Aorta (tissue), 1 donor: Measurements from ENCODE around the genes ZBTB7A and LRG1.

- PRO-cap = bidirectional peak, plus-strand start at chr19:4066993, minus-strand start at chr19:4066899; bidirectional peak, plus-strand start at chr19:4067345, minus-strand start at chr19:4067047
Observed at GRCh38 chr19:4066560-4067210, at the start of gene ZBTB7A. Gene ZBTB7A, minus strand, starts transcription at chr19:4066899.

GRCh38 chr19:4078359-4078943, 11.8 kb upstream of the ZBTB7A start:
- PRO-cap = no peak

DNA sequence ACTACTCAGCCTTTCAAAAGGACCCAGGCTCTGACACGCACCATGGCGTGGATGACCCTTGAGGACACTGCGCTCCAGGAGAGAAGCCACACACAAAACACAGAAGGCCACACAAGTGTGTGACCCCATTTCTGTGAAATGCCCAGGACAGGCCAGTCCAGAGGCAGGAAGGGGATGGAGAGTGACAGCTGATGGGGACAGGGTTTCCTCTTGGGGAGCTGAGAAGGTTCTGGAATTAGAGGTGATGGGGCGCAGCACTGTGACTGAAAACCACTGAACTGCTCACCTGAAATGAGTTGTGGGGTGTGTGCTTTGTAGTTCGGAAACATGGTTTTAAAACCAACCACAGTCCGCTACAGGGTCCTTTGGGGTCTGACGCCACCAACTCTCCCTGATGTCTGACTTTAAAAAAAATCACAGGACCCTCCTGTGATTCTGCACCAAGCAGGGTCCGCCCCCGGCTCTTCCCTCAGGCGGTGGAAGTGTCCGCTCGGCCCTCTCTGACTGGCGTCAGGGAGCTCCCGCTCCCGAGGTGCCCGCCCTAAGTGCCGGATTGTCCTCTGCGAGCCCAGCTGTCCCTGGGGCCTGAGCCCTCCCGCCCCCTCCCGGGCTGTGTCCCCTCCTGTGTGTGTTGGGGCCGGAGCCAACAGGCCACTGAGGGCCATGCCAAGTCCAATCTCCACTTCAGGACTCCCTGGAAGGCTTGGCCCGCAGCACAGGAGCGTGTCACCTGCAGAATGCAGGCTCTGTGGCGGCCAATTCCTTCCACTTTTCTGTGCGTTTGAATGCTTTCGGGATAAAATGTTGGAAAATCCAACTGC, 25.6 kb downstream of the MAP2K2 start:
- PRO-cap = no peak

- PRO-cap = no peak
Observed at GRCh38 chr19:4154587-4155252, 1.3 kb downstream of the CREB3L3 start.

- PRO-cap = no peak
Observed at GRCh38 chr19:4268152-4268947, 10.7 kb upstream of the SHD start.

DNA sequence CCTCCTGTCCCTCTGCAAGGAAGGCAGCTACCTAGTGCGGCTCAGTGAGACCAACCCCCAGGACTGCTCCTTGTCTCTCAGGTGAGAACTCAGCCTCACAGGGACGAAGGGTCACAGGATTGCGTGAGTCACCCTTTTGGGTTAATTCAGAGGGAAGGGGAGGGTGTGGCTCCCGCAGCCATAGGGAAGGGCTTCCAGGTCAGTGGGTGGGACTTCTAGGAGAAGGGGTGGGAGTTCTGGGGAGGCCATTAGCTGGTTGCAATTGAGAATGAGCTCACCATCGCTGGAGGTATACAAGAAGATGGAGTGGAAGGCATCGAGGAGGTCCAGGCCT, 9.2 kb downstream of the SHD start:
- PRO-cap = no peak

DNA sequence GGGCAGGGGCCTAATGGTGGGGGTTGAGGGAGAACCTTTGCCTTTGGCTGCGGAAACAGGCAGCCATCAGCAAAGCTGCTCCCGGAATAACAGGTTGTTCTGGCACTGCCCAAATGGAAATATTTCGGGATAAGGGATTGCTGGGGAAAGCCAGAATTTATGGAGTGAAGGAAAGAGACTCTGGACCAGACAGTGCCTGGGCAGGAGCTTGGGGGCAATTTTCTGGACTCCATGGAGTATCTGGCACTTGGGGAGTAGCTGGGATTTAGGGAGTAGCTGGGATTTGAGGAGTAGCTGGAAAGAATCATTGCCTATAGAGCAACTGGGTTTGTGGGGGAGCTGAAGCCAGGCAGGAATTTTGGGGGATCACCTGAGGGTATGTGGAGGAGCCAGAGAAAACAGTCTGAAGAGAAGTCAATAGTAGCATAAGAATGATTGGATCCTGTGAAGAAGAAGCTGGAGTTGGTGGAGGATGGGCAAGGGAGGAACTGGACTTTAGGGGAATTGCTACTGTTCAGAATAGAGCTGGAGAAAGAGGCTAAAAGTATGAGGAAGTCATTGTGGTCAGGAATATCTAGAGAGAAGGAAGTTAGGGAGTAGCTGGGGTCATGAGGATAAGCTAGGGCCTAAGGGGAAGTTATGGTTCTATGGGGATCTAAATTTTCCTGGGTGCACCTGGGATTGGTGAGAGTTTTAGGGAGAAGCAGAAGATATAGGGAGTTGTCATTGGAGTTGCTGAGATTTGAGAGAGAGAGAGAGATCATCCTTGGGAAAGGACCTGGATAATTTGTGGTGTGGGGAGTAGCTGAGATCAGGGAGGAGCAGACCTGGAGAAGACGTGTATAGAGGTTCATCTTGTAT, 14.8 kb downstream of the FSD1 start:
- PRO-cap = no peak

DNA sequence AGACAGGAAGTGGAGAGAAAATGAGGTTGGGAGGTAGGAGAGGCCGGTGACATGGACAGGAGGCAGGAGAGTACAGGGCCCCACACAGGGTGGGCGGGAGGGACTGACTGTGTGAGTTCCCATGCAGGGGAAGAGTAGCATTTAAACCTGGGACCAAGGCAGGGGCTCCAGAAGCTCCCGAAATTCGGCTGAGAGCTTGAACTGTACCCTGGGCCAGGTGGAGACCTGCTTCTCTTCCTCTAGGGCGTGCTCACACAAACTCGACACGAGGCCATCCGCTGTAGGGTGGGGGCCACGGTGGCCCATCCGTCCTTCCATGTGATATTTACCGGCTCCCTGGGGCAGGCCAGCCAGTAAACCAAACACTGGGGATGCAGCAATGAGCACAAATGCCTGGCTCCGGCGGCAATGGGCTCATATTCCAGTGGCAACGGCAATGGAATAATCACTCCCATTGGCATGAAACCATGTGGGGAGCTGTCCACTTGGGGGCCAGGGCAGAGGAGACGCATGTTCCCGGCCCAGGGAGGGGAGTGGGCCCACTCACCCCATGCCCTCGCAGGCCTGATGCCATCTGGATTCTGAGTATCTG, 10.9 kb downstream of the SH3GL1 start:
- PRO-cap = no peak

DNA sequence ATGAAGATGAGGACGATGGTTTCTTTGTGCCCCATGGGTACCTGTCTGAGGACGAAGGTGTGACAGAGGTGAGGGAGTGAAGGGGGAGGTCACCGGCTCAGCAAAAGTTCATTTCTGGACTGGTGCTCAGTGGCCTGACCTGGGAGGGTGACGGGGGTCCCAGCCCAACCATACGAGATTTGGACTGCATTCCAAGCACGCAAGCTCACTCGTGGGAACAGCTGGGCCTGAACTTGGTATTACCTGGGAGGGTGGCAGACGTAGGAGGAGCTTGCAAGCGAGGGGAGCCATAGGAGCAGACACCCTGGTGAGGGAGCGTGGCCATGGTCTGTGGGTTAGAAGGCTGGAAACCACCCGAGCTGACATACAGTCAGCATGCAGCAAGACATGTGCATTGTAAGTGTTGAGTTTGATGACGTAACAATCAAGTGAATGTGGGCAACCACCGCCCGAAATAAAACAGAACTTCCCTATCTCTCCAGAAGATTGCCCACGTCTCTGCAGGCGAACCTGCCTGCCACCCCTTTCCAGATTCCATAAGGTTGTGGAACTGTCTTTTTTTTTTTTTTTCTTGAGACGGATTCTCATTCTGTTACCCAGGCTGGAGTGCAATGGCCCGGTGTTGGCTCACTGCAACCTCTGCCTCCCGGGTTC, 26.9 kb downstream of the UBXN6 start:
- PRO-cap = no peak

GRCh38 chr19:4531467-4531979, 3.5 kb downstream of the PLIN5 start:
- PRO-cap = no peak

DNA sequence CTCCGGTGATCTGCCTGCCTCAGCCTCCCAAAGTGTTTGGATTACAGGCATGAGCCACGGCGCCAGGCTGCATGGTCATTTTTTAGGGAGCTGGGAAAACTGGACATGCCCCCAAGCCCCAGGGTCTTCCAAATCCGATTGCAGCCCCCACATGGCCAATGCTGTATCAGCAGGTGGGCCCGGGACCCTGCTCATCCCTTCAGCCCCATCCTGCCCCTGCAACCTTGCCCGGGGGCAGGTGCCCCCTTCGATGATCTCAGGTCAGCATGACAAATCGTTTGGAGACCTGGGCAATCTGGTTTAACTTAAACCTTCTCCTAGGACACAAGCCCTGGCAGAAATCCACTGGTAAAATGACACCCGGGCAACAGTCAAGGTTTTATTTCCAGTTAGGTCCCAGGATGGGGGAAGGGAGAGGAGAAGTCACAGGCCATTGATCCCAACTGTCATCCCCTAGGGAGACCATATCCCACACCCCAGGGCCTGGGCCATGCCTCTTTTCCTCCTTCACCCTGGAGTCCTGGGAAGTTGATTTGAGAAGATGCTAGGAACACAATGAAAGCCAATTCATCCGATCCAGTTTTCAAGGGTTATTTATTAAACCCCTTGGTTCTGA, 1.7 kb upstream of the PLIN5 start:
- PRO-cap = no peak

- PRO-cap = no peak
Observed at GRCh38 chr19:4539581-4540631, at the start of gene LRG1. Gene LRG1, minus strand, starts transcription at chr19:4540036.

DNA sequence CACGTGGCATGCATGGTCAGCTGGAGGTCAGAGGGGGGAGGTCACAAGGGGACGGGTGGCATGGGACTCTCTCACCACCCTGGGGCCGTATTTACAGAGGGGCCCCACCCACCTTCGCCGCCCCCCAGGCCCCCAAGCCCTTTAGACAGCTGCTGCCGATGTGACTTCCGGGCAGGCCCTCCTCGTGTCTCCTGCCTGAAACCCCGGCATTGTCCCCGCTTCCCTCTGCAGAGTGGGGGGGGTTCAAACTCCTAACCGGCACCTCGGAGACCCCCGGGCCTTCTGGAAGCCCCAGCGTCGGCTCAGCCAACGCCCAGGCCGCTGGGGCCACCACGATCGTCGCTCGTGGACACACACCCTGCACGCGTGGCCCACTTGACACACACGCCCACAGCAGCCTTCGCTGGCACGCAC, 2.8 kb upstream of the LRG1 start:
- PRO-cap = no peak

GRCh38 chr19:4547058-4547716, 7.4 kb upstream of the LRG1 start:
- PRO-cap = no peak

DNA sequence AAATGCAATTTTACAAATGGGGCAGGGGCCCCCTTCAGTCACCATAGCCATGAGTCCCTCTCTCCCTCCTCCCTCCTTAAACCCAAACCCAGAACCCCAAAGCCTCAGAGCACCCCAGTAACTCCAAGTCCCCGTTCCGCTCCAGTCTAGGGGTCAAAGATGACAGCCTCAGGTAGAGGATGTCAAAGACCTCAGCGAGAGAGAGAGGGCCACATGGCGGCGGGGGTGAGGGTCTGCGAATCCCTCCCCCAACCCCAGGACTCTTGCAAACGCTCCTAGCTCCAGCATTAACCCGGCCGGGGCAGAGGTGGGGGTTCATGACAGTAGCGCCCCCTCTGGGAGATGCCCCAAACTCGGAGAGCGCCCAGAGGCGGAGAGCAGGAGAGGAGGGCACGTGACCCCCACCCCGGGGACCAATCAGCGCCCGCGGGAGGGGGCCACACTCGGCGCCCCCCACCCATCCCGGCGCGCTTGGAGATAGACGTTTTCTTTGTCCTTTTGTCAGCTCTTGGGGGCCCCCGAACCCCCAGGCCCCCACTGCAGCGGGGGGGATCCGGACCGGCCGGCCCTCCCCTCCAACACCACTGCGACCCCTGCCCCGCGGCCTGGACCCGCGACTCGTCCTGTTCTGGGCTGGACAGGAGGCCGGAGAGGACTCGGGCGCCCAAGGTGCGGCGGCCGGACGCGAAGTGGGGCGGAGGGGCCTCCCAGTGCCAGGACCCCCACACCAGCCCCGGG, 20.8 kb upstream of the SEMA6B start:
- PRO-cap = no peak

GRCh38 chr19:4640592-4641581, 1.6 kb downstream of the TNFAIP8L1 start:
- PRO-cap = no peak

- PRO-cap = no peak
Observed at GRCh38 chr19:4694924-4696027, 25.1 kb upstream of the MYDGF start.

DNA sequence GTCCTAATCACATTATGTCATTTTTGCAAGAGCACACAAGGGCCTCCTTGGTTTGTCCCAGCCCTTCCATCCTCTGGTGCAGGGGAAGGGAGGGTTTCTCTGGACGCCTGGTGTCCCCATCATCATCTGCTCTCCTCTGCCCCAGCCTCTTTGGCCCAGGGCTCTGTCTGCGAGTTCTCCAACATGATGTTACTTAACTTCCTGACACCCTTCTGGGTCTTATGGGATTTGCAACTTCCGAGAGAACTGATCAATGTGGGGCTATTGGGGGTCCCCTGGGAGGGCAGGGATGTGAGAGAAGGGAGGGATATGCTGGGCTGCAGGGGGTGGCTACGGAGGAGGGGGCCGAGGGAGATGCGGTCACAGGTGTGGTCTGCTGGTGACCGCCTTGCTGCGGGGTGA, 24.4 kb downstream of the DPP9 start:
- PRO-cap = no peak

GRCh38 chr19:4722092-4722503, 1.5 kb downstream of the DPP9 start:
- PRO-cap = no peak

- PRO-cap = no peak
Observed at GRCh38 chr19:4791879-4792846, 629 bp downstream of the FEM1A start.